Paraaortic lymph node (tissue), 1 donor: ENCODE measurements around a stretch of chr12.

DNA sequence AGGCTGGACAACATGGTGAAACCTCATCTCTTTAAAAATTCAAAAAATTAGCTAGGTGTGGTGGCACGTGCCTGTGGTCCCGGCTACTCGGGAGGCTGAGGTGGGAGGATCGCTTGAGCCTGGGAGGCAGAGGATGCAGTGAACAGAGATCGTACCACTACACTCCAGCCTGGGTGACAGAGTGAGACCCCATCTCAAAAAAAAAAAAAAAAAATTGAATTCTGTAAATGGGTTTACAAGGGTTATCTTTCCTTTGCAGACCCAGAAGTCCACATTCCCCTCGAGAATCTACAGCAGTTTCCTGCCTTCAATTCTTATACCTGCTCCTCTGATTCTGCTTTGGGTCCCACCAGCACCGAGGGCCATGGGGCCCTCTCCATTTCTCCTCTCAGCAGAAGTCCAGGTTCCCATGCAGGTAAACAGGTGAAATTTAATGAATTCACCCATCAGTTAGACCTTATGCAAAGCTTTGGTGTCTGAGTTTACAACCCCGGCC lies 14.6 kb downstream of the POP5 start:
- PRO-cap, result no peak

DNA sequence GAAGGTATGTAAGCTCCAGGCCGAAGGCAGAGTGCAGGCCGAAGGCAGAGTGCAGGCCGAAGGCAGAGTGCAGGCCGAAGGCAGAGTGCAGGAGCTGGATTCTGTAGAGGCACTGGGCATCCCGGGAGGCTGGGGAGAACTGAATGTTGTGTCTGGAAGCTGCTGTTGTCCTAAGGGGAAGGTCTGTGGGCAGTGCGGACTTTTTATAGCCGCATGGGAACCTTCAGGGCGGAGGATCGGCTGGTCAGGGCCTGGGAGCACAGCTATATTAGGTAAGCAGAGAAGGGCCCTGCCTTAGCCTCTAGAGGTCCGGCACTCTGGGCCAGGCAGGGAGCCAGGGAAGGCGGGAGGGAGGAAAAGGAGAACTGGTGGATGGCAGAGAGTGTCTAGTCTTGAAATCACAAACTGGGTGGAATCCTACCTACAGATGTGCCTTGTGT lies 14.2 kb downstream of the CABP1 start:
- PRO-cap, result bidirectional peak, plus-strand start at position 332 of the sequence, minus-strand start at position 172 of the sequence

- PRO-cap, result no peak
These were observed 2.6 kb downstream of the MLEC start for GRCh38 chr12:120689387-120690140.

DNA sequence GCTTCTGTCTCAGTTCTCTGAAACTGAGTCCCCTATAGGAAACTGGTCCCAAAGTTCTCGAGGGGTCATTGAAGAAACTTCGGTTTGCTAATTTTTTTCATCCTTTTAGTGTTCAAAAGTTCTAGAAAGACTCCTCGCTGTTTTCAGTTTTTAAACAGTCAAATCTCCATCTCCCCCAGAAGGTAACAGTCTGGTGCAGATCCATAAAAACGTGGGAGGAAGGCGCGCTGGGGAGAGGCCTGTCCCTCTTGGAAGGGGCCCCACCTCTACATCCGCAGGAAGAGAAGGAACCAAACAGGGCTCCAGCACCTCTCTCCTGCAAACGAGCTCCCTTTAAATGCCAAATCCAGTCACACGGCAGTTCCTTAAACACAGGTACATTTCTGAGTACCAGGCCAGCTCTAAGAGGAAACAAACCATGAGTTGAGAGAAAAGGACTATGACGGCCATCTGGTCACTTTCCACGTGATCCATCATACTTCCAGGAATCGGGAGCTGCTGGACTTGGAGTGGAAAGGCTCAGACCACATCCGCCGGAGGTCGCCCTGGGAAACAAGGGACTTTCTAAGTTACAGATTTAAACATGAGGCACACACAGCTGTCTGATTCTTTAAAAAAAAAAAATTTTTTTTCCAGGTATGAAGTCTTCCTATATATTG lies 39.0 kb downstream of the ACADS start:
- PRO-cap, result no peak

GRCh38 chr12:120843382-120844142 lies 60.6 kb downstream of the SPPL3 start:
- PRO-cap, result no peak

- PRO-cap, result no peak
These were observed 12.3 kb upstream of the SPPL3 start for GRCh38 chr12:120916461-120916821.

GRCh38 chr12:120971667-120972386 lies 6.5 kb upstream of the HNF1A start:
- PRO-cap, result no peak

DNA sequence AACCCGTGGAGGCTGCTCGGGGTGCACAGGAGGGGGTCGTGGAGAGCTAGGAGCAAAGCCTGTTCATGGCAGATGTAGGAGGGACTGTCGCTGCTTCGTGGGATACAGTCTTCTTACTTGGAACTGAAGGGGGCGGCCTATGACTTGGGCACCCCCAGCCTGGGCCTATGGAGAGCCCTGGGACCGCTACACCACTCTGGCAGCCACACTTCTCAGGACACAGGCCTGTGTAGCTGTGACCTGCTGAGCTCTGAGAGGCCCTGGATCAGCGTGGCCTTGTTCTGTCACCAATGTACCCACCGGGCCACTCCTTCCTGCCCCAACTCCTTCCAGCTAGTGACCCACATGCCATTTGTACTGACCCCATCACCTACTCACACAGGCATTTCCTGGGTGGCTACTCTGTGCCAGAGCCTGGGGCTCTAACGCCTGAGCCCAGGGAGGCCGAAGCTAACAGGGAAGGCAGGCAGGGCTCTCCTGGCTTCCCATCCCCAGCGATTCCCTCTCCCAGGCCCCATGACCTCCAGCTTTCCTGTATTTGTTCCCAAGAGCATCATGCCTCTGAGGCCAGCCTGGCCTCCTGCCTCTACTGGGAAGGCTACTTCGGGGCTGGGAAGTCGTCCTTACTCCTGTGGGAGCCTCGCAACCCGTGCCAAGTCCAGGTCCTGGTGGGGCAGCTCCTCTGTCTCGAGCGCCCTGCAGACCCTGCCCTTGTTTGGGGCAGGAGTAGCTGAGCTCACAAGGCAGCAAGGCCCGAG lies 14.7 kb downstream of the C12orf43 start:
- PRO-cap, result no peak

DNA sequence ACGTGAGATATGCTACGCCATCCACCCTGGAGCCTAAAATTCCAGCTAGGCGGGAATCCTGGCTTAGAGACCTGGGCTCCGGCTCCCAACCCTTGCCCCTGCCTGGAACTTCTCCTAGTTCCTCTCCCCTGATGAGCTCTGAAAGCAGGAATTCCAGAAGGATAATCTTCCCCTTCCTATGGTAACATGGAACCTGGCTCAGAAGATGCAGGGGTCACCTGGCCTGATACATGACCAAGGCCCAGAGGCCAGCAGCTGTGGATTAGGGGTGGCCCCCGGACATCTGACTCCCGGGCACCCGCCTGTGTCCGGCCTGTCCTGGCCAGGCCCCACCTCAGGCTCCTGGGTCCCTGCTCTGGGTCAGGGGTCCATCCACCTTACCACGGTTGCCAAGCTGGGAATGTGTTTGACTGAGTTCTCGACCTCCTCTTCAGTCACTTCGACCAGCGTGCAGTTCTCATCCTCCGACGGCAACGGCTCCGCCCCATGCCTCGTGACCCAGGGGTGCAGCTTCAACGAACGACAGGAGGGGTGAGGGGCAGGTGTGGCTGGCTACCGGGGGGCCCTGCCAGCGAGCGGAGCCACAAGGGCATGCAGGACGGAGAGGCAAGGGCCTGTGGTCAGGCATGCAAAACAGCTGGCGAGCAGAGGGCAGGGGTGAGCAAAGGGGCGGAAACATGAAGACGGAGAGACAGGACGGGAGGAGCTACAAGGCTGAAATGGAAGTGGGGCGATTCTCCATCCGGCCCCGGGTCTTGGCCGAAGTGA lies 38.5 kb downstream of the P2RX4 start:
- PRO-cap, result bidirectional peak, plus-strand start at position 711 of the sequence, minus-strand start at position 480 of the sequence

DNA sequence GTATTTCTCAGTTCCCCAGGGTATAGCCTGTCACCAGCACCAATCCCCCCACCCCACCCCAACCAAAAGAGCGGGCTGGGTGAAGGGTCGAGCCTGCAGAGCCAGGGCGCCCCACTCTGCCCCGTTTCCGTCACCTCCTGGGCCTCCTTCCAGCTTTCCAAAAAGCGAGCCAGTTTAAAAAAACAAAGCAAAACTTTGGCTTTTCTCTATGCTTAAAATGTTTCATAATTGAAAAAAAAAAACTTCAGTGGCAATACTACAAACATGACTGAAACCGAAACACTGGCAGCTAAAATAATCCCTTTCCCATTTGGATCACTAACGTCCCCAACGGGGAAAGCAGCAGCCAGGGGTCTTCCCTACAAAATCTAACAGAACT lies 7.5 kb downstream of the CAMKK2 start:
- PRO-cap, result no peak

DNA sequence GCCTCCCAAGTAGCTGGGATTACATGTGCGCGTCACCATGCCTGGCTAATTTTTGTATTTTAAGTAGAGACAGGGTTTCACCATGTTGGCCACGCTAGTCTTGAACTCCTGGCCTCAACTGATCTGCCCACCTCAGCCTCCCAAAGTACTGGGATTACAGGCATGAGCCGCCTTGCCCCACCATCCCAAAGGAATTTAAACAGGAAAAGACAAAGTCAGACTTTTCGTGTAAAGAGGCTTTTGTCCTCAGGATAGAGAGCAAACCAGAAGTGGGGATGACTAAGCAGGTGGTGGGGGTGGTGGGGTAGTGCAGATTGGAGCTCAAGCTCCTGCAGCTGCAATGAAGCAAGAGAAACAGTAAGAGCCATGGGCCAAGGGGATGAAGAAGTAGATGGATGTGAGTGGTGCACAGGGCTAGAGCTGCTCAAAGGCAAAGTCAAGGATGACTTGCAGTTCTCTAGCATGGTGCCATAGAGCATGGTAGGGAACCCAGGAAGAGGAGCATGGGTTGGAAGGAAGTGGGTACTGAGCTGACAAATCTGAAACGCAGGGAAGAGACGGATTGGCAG lies 11.6 kb upstream of the RNF34 start:
- PRO-cap, result no peak

DNA sequence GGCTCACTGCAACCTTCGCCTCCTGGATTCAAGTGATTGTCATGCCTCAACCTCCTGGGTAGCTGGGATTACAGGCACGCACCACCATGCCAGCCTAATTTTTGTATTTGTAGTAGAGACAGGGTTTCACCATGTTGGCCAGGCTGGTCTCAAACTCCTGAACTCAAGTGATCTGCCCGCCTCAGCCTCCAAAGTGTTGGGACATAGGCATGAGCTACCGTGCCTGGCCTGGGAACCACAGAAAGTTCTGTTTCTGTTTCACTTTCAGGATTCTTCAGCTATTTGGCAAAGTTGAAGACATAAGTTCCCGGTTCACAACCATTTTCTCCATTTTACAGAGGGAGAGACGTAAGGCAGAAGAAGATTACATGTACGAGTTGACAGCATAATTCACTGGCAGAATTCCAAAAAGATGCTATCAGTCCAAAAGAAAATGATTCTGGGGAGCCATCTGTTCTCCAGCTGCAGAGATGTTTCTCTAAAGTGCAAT lies 8.2 kb upstream of the RNF34 start:
- PRO-cap, result unidirectional peak, plus-strand start at position 330 of the sequence

DNA sequence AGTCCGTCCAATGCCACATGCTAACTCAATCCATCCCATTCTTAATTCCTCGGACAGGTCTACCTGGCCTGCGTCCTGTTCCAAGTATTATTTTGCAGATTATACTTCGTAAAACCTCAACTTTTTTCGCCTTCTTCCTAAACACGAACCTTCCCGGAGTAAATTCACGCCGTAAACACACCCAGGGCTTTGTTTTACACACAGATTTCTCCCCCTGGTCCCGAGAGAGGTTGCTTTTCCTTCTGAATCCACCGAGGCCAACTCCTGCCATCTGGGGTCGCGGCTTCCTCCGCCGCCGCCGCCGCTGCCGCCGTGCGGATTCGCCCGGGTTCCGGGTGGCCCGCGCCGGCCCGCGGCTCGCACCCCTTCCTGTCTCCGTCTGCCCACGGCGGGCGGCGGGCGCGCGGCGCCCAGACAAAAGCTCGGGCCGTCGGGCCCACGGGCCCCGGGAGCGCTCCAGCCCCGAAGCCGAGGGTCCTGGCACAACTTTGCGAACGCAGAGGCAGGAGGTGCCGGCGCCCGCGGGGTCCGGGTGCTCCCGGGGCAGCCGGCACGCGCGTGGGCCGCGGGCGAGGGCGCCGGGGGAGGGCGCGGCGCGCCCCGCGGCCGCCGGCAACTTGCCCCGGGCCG lies 66.4 kb downstream of the RNF34 start:
- PRO-cap, result no peak

GRCh38 chr12:121571430-121571685 lies 9.5 kb downstream of the KDM2B start:
- PRO-cap, result no peak

- PRO-cap, result no peak
These were observed 29.7 kb upstream of the KDM2B start for GRCh38 chr12:121610493-121610998.

DNA sequence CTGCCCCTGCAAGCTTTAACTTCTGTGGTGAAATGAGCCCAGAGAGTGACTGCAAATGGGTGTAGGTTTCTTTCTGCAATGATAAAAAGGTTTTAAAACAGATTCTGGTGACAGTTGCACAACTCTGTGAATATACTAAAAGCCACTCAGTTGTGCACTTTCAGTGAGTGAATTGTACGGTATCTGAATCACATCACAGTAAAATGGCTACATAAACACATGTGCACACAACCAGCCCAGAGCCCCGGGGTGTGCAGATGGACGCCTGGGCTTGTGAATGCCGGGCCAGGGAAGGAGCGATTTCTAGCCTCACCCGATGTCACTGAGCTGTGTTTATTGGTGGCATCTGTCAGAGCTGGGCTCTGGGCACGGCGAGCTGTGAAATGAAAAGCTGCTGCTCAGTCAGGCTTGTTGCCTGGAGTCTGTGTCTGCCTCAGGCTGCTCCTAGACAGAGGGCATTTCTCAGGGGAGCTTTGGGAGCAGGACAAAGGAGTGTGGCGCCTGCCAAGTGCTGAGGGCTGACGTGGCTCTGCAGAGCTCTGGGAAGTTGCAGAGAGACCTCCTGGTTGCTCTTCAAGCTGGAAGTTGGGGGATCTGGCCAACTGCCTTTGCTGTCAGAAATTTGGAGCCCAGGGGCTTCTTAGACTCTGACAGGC lies 25.9 kb downstream of the RHOF start:
- PRO-cap, result no peak

DNA sequence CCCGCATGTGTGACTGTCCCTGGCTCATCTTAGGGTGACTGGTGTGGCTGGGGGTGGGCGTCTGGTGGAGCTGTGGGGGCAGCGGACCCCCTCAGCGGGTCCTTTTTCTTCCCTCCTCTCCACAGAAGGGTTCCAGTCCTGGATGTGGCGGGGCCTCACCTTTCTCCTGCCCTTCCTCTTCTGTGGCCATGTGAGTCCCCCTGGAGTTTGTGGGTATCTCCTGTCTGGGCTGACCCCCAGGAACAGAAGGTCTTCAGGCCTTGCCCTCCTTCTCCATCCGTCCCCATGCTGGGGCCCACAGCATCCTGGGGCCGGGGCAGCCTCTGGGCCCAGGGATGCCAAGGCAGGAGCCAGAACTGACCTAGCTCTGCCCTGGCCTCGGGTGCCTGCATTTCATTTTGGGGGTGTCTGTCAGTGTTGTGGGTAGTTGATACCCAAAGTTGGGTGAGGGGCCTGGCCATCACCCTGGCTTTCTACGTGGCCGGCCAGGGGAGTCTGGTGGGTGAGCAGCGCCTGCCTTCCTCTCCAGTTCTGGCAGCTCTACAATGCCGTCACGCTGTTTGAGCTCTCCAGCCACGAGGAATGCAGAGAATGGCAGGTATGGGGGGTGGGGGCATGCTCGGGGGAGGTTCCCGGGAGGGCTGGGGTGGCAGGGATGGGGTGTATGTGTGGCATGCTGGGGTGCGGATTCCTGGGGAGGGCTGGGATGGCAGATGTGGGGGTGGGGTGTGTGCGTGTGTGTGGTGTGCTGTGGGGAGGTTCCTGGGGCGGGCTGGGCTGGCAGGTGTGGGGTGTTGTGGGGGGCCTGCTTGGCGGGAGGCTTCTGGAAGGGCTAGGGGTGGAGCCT lies 18.7 kb downstream of the RHOF start:
- PRO-cap, result no peak

GRCh38 chr12:121789716-121790887 lies 3.4 kb downstream of the RHOF start:
- PRO-cap, result bidirectional peak, plus-strand start at chr12:121790042, minus-strand start at chr12:121790013; bidirectional peak, plus-strand start at chr12:121790128, minus-strand start at chr12:121790074

DNA sequence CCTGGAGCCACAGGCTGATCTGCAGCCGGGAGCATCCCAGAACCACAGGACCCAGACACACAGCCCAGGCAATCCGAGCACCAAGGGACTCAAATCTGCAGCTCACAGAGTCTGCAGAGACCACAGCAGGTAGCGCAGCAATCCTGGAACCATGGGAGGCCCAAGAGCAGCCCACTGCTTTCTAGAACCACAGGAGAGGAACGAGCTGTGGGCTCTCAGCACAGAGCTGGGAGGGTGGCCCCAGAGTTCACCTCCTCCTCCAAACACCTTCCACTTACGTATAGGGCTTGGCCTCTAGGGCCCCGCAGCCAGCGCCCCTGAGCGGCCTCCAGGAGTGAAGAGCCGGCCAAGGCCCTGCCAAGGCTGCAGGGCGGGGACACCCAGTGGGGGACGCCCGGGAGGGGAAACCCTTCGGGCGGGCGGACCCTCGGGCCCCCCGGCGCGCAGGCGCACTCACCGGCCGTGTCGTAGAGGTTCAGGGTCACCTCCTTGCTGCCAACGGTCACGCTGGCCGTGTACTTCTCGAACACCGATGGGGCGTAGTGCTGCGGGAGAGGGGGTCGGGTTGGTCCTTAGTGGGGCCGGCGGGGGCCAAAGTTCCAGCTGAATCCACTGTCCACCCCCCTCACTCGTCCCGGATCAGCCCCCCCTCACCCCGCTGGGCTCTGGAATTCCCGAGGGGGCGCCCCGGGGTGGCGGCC lies 643 bp downstream of the RHOF start:
- PRO-cap, result no peak

- PRO-cap, result bidirectional peak, plus-strand start at chr12:121799809, minus-strand start at chr12:121799575; bidirectional peak, plus-strand start at chr12:121800028, minus-strand start at chr12:121800022; bidirectional peak, plus-strand start at chr12:121800191, minus-strand start at chr12:121800085
These were observed 4.3 kb upstream of the SETD1B start for GRCh38 chr12:121799209-121800255.